Gallbladder (tissue), 1 donor: Measurements from ENCODE around the genes WIZ and OR10H3.

- PRO-cap, result no peak
Measured at GRCh38 chr19:15287253-15287464, 45.2 kb downstream of the BRD4 start.

GRCh38 chr19:15297426-15298260 lies 34.7 kb downstream of the BRD4 start:
- PRO-cap, result no peak

GRCh38 chr19:15306350-15306996 lies 25.9 kb downstream of the BRD4 start:
- PRO-cap, result no peak

DNA sequence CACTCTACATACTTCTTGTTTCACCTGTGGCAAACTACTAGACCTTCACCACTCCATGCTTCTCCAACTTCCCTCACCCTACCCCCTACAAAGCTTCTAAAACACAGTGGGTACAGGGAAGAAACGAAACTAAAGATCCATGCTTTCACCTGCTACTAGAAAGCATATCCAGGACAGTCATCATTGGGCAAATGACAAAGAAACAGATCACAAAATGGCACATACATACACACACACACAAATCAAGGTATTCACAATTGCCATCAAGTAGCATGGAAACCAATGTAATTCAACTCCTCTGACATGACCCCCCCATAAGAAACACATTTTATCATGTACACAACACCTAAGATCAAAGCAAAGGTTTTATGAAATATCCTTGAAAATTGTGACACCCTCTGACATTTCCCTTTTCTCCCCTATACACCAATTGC lies 10.5 kb downstream of the BRD4 start:
- PRO-cap, result no peak

- PRO-cap, result no peak
Measured at GRCh38 chr19:15323357-15324629, 8.5 kb downstream of the BRD4 start.

GRCh38 chr19:15376702-15377476 lies 2.7 kb downstream of the AKAP8 start:
- PRO-cap, result no peak

DNA sequence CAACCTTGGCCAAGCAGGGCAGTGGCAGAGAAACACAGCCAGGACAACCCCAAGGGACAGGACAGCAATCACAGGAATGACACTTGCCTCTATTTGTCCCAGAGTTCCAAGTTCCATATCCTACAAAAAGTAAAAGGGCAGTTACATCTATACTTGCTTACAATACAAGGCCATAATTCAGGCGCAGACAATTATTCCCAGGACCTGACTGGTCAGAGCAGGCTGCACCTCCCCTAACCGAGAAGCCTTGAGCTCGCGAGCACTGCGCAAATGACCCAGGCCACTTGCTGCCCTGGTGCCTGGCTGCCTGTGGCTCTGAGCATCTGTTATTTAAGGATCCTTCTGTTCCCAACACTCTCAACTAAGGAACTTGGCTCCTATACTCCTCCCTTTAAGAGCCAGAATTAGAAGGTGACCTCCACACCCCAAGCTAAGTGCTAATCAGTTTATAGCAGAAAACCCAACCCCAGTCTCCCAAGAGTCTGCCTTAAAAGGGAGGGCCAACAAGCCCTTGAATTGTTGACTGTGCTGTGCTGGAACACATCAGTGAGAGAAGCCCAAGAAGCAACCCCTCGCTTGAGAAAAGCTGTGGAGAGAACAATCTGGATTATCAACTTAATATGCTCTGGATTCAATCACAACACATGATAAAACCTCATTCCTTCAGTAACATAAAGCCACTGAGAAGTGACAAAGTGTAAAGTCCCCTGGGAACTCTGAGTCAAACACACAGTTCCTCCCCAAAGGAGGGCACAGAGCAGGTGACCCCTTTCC lies 14.7 kb downstream of the AKAP8L start:
- PRO-cap, result no peak

DNA sequence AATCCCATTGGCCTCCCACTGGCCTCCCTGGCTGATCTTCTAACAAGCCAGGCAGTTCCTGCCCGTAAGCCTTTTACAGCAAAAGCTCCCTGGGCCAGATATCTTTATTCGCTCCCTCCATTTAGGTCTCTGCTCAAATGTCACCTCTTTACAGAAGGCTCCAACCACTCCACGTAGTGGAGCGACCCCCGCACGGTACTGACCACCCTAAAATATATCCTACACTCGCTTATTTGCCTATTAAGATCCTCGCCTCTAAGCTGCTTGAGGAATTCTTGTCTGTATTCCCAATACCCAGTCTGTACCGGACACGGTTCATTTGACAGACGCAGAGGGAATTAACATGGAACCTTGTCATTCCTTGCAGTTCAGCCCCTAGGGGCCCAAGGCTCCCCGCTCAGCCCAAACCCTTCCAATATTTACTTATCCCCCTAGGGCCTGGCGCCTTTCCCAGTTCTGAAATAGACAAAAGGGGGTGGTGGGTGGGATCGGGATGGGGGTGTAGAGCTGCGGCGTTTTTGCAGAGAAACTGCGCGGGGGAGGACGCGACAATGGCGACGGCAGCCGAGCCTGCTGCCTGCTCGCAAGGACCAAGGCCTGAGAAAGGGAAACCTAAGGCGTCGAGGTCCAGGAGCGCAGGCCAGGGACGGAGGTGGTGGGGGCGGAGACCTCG lies 682 bp downstream of the AKAP8L start:
- PRO-cap, result no peak

DNA sequence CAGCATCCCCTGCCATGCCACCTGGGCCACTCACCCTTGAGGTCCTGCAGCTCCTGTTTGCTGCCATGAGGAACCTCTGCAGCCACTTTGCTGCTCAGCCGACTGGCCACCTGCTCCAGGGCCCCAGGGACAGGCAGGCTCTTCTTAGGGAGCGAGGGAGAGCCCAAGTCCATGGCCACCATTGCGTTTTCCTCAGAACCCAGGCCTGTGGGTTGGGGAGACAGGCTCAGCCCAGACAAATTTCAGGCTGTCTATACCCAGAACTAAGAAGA lies 12.1 kb upstream of the AKAP8L start:
- PRO-cap, result no peak

DNA sequence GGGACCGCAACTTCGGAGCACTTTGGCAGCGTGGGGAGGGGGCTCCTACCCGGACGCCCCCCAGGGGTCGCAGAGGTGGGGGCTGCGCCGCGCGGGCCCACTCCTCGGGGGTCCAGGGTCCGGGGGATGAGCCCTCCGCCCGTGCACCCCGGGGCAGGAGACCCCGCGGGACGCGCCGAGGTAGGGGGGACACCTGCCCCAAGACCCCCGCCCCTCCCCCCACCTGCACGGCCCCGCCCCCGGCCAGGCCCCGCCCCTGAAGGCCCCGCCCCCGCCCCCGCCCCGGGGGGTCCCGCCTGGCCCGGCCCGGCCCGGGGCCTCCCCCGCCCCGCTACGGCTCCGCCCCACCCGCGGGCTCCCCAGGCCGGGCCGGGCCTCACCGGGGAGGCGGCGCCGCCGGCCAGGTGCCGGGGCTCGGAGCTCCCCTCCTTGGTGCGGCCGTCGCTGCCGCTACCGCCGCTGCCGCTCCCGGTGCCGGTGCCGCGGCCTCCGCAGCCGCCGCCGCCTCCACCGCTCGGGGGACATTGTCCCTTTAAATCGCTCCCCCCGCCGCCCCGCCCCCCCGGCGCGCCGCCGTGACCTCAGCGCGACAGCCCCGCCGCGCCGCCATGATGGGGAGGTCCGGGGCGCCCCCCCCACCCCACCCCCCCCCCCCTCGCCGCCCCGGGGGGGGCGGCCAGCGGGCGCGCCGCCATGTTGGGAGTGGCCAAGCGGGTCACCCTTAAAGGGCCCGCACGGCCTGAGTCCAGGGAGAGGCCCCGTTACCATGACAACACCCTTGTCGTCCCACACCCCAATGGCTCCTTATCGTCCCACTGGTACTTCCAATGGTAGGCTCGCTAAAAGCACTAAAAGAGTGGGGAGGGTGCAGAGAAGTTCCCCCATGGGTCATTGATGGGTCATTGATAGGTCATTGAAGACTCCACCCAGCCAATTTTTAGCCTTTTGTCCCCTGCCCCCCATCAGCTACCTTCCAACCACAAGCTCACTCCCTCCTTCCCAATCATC lies at the start of gene WIZ:
TSS of gene WIZ (minus strand) at position 539 of the 1,008 bp plus-strand sequence.
- PRO-cap, result unidirectional peak, minus-strand start at position 526 of the sequence

DNA sequence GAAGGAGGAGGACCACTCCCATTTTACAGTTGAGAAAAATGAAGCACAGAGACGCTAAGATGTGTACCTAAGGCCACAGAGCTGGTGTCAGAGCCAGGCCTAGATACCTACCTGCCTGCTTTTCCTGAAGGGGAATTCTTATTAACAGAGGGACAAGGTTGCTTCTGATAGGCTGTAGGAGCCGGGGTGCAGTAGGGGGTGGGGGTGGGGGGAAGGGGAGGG lies 9.6 kb upstream of the CYP4F22 start:
- PRO-cap, result no peak

GRCh38 chr19:15737650-15738099 lies at the start of gene OR10H3:
Gene OR10H3 (plus strand): TSS chr19:15737985.
- PRO-cap, result no peak

GRCh38 chr19:15837347-15837812 lies 21.9 kb upstream of the OR10H1 start:
- PRO-cap, result unidirectional peak, minus-strand start at chr19:15837472

GRCh38 chr19:15893581-15893780 lies 4.4 kb downstream of the CYP4F2 start:
- PRO-cap, result no peak

DNA sequence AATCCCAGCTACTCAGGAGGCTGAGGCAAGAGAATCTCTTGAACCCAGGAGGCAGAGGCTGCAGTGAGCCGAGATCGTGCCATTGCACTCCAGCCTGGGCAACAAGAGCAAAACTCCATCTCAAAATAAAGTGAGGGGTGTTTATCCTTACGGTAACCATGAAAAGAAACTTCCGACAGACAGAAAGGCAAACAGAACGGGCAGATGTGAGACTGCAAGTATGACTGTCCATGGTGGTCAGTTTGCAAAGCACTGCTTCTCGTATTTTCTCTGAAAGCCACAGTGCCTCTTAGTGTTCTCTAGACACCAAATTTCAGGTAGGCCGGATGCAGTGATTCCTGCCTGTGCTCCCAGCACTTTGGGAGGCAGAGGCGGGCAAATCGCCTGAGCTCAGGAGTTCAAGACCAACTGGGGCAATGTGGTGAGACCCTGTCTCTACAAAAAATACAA lies 6.1 kb downstream of the TPM4 start:
- PRO-cap, result no peak

GRCh38 chr19:16315782-16316541 lies 8.7 kb upstream of the KLF2 start:
- PRO-cap, result no peak

- PRO-cap, result no peak
Measured at GRCh38 chr19:16370396-16371141, 45.9 kb downstream of the KLF2 start.

GRCh38 chr19:16373216-16374154 lies 48.9 kb downstream of the KLF2 start:
- PRO-cap, result unidirectional peak, minus-strand start at chr19:16373582

DNA sequence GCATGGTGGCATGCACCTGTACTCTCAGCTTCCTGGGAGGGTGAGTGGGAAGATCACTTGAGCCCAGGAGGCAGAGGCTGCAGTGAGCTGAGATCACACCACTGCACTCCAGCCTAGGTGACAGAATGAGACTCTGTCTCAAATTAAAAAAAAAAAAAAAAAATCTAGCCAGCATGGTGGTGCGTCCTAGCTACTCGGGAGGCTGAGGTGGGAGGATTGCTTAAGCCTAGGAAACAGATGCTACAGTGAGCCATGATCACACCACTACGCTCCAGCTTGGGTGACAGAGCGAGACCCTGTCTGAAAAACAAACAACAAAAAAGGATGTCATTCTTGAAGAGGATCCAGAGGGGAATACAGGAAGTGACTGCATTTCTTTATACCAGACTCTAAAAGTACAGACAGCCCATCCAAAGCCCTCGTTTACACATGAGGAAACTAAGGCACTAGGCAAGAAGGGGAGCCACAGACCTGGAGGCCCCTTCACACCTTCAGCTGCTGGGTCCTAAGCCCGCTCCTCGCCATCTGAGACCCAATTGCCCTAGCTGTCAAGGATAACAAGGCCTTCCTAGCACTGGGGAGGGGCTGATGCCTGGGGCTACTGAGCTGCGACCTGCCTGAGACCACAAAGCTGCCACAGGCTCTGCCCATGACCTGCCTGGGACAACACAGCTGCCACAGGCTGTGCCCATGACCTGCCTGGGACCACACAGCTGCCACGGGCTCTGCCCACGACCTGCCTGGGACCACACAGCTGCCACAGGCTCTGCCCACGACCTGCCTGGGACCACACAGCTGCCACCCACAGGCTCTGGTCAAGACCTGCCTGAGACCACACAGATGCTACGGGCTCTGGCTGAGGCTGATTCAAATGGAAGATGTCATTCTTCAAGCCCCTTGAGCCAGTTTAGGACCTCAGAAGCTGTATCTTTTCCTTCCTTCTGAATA lies 55.0 kb downstream of the EPS15L1 start:
- PRO-cap, result no peak

GRCh38 chr19:16442583-16442862 lies 29.2 kb downstream of the EPS15L1 start:
- PRO-cap, result no peak